Lung (tissue), 4 donors: ENCODE data around the genes ALDH6A1, VSX2, LTBP2 and ACYP1.

DNA sequence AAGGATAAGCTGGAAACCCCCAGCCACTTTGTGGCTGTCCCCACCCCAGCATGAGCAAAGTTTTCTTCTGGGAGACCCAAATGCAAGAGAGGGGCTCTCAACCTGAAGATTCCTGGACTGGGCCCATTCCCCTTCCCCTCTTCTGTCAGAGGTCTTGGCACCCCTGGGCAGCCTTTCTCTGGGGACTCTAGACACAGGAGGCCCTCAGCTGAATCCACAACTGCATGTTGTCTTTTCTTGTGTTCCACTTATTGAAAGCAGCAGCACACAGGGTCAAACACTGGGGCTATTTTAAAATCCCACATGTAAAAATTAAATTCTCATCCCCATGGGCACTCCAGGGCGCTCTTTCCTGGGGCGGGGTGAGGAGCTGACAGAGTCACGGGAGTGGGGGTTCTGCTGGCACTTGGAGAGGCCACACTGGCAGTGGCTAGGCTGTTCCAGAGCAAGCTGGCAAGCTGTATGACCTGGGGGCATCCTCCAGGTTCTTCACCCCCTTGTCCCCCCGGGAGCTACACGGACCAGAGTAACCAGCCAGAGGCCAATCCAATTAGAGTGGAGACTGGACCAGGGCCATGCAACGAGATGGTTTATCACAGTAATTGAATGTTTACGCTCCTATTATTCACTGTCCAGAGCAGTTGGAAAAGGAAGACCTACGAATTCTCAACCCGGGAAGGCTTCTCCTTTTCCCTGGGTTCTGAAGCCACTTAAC lies 2.4 kb downstream of the MIDEAS start:
- PRO-cap = no peak
- RAMPAGE, long total RNA = no peak
- RRBS = no CpG with 5 or more reads among the region's 9 CpGs

DNA sequence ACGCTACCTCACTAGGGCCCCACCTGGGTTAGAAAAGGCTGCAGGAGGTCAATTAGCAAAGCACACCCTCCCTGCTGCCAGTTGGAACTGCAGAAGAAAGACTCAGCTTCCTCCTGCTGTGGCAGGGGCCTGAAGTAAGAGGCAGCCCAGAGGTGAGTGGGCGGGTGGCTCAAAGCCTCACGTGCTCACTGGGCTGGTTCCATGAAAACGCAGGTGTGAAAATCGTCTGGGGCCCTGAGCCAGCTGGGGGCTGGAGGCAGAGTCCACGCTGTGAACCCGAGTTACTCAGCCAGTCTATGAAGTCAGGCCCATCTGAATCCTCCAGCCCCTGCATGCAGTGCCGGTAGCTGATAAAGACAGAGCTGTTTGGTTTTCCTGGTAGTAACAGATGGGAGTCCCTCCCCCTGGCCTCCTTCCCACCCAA lies 11.7 kb upstream of the MIDEAS start:
- PRO-cap = no peak
- RAMPAGE, long total RNA = no peak
- RRBS = no CpG with 5 or more reads among the region's 8 CpGs

- PRO-cap = no peak
- RAMPAGE, long total RNA = no peak
- RRBS = no CpG with 5 or more reads among the region's 12 CpGs
These were observed 11.1 kb downstream of the COQ6 start for GRCh38 chr14:73960991-73961726.

- PRO-cap = no peak
- RAMPAGE, long total RNA = no peak
These were observed 21.7 kb downstream of the ENTPD5 start for GRCh38 chr14:73997316-73997914.

DNA sequence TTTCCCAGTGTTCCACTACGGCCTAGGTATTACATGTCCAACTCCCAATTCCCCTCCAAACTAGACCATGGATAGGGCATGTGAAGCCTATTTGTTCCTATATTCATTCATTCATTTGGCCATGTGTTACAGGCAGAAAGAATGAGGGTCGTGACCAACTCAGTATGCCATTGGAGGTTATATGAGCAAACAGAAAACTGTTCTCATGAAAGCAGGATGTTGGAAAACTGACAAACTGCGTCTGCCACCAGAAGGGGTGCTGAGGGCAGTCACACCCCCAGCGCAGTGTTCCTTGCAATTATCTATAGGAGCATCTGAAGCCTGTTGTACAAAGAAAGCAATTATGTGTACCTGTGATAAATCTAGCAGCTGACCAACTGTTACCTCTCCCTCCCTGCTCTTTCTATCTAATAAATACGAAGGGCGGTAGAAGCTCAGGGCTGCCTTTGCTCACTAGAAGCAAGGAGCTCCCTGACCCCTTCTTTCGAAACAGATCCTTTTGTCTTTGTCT lies 21.1 kb downstream of the ENTPD5 start:
- PRO-cap = no peak
- RAMPAGE, long total RNA = no peak
- RRBS = no CpG with 5 or more reads among the region's 7 CpGs

- PRO-cap = unidirectional peak, minus-strand start at chr14:74084431; unidirectional peak, plus-strand start at chr14:74084956
- RAMPAGE, long total RNA = no peak
- RRBS = no CpG with 5 or more reads among the region's 52 CpGs
These were observed at the start of gene ALDH6A1 for GRCh38 chr14:74084098-74085091. ALDH6A1 (minus strand) TSS chr14:74084453.

DNA sequence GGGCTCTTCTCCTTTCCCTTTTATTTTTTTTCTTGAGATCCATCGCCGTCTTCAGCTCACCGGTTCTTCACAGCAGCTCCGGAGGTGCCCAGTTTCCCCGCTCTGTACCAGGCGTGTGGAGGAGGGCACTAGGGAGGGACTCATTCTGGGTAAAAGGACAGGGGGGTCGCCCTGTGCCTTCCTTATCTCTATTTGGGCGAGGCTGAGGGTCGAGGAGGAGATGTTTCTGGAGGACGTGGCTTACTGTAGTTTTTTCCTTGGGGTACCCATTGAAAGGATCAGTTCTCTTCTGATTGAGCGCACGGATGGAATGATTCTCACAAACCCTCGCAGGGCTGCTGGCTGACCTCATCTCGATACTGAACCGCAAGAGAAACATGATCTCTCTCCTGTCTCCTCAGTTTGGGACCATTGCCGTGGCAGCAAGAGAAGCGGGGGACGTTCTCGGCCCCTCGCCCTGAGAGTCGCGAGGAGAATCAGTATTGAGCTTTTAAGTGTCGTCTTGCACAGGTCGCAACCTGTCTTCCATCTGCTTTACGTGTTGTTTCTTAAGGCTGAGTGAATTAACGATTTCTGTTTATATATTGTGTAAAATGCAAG lies 436 bp downstream of the LIN52 start:
- PRO-cap = no peak
- RAMPAGE, long total RNA = no peak
- RRBS = no CpG with 5 or more reads among the region's 26 CpGs

GRCh38 chr14:74239168-74239535 lies at the start of gene VSX2:
VSX2 (plus strand) TSS chr14:74239449.
- PRO-cap = no peak
- RAMPAGE, long total RNA = no peak
- RRBS = 17% methylated on average over 10 of the region's 16 CpGs

DNA sequence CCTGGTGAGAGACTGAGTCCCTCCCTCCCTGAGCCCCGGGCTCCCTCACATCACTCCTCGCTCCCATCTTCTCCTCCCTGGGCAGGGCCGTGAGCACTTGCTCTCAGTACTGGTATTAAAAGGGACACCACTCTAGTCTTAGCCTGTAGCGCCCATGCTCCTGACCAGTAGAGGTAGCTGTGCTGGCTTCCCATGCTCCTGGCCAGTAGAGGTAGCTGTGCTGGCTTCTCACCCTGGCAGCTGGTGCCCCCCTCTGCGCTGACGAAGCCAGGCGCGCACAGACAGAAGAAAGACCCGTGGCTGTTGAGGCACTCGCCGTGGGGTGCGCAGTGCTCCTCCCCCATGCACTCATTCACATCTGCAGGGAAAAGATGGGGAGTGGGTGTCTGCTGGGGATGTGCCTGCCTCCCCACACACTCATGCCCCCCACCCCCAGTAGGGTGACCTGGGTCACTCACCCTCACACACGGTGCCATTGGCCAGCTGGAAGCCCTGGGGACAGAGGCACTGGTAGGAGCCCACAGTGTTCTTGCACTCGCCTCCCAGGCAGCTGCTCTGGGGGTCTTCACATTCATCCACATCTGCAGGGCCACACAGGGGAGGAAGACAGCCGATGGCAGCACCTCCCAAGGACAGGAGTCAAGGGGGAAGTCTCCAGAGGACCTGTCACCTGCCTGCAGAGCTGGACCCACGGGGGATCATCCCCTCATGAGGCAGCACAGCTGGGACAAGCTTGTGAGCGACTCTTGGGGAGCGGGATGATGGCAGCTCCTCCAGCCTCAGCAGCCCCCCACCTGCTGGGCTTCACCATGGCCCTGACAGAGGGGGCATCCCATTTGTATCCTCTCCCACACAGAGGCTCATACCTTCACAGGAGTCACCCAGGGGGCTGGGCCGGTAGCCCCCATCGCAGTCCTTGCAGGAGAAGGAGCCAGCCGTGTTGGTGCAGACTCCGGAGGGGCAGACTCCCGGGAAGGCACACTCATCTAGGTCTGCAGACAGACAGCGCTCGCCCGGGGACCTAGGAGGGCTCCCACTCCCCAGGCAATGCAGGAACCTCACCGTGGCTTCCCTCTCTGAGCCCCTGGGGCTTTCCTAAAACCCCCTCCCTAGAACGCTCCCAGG lies 15.2 kb downstream of the ISCA2 start:
- PRO-cap = no peak
- RAMPAGE, long total RNA = no peak
- RRBS = 75% methylated on average over 7 of the region's 28 CpGs

DNA sequence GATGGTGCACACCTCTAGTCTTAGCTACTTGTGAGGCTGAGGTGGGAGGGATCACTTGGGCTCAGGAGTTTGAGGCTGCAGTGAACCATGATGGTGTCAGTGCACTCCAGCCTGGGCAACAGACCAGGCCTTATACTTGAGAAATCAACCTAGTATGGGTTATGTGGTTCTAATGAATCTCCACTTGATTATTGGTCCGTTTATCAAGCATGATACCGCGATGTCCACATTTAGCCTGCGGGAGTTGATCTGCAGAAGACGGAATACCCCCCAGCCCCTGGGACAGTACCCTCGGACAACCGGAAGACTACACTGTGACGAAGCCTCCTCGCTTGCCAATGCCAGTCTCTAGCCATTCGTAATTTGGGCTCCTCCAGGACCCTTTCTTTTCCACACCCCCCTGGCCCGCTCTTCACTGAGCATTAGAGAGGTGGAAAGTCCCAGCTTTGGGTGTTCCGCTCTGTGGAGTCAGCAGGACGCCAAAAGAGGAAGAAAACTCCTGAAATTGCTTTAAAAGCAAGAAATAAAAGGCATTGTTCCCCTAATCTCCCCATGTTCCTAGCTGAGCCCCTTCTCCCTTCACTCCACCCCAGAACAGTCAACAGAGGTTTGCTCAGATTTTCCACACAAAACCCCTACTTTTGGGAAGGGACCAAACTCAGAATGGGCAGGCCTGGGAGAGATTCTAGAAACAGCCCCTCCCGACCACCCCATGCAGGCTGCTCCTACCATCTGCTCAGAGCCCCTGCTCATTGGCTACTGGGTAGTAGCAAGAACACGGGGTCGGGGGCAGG lies 19.3 kb downstream of the LTBP2 start:
- PRO-cap = no peak
- RAMPAGE, long total RNA = no peak
- RRBS = no CpG with 5 or more reads among the region's 16 CpGs

DNA sequence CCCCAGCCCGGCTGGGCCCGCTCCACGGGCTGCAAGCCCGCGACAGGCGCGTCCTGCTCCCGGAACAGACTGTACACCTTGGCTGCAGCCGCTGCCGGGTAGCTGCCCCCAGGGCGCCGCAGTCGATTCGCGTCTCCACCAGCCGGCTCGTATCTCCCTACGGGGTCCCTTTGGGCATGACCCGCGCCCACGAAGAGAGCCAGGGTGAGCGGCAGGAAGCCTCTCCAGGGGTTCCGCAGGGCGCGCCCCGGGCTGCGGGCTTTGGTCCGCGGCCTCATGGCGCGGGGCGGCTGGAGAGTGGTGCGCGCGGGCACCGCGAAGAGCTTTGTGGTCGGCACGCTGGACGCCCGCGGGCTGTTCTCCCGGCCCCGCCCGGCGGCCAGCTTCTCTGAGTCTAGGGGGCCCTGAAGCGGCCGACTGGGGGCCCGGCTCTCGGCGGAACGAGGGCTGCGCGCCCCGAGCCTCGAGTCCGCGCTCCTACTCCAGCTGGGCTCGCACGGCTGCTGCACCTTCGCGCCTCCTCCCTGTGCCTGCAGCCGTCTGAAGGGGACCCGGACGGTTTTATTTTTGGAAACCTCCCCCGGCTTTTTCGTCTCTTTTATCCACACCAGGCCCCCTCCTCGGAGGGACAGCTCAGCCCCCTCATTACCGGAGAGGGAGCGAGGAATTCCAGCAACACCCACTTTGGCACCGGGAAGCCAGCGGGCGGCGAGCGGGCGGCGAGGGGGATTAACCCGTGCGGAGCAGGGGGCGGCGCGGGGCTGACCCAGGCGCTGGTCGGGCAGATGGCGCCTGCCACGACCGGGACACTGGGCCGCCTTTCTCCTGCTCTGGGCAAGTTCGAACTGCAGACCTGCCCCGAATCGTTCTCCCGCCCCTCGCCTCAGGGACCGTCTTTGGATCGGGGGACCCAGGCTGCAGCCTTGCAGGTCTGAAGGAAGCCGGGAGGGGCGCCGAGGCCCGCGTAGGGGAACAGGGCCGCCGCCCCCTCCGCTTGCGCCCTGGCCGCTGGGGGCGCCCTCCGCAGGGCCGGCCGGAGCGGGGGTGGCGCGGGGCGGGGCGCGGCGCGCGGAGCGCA lies at the start of gene LTBP2:
Gene LTBP2, minus strand, starts transcription at position 571 of the 1,078 bp plus-strand sequence.
- PRO-cap = unidirectional peak, minus-strand start at position 1,010 of the sequence
- RAMPAGE, long total RNA = no peak
- RRBS = 2% methylated on average over 78 of the region's 119 CpGs

- PRO-cap = no peak
- RAMPAGE, long total RNA = no peak
- RRBS = no CpG with 5 or more reads among the region's 5 CpGs
These were observed 5.3 kb upstream of the LTBP2 start for GRCh38 chr14:74617356-74617738.

DNA sequence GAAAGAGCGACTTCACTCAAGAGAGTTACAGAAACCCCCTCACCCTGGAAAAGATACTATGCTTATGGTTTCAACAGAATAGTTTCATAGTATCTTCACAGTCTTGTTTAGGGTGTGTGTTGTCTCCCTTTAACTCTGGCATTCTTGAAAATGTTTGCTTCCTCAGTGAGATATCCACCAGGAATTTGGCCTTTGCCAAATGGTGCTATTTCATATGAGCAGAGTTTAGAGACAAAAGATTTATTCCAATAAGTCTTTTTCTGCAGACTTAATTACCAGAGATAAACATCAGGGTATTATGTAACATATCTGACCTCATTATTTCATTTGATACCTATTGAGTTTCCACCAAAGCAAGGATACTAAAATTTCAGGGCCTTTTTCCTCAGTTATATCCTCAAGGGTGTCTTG lies 44.0 kb upstream of the LTBP2 start:
- PRO-cap = no peak
- RAMPAGE, long total RNA = no peak
- RRBS = no CpG with 5 or more reads among the region's 1 CpG

GRCh38 chr14:74890847-74891588 lies 9.3 kb downstream of the DLST start:
- PRO-cap = no peak
- RAMPAGE, long total RNA = no peak
- RRBS = no CpG with 5 or more reads among the region's 4 CpGs

DNA sequence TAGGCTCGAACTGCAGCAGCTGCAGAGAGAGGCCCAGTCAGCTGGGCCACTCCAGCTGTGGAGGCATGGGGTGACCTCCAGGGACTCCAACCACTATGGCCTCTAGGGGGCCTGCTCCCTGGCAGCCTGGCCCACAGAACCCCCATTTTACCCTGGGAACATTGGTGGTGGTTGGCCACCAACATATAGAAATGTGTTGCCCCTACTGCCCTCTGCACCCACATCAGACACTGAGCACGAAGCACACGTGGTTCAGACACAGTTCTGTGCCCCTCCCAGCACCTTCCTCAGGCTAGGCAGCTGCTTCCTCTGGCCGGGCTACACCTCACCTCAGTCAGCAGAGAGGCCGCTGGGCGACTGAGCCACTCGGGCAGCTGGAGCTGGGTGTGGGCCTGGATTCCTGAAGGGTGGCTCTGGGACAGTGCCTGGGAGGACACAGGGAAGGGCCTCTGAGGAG lies 15.9 kb downstream of the RPS6KL1 start:
- PRO-cap = no peak
- RAMPAGE, long total RNA = no peak
- RRBS = no CpG with 5 or more reads among the region's 7 CpGs

DNA sequence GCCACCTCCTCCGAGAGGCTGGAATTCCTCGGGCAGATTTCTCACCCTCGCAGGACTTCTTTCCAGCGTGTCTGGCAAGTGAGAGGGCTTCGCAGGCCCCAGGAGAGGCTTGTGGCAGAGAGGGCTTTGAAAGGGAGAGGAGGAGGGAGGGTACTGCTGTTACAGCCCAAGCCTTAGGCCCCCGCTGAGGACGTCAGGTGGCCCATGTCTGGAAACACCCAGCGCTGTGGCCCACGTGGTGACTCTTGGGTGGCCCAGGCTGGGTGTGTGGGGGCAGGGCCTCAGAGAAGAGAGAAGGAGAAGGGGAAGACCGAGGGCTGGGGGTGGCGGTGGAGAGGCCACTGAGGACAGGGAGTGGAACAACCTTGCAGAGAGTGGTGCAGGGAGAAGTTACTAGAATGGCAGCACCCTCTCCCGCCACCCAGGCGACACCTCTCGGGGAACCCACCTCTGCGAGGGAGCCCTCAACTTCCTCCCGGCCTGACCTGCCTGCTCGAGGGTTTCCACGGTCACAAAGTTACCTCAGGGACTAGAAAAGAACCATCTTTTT lies 11.7 kb upstream of the RPS6KL1 start:
- PRO-cap = no peak
- RAMPAGE, long total RNA = no peak
- RRBS = no CpG with 5 or more reads among the region's 18 CpGs

DNA sequence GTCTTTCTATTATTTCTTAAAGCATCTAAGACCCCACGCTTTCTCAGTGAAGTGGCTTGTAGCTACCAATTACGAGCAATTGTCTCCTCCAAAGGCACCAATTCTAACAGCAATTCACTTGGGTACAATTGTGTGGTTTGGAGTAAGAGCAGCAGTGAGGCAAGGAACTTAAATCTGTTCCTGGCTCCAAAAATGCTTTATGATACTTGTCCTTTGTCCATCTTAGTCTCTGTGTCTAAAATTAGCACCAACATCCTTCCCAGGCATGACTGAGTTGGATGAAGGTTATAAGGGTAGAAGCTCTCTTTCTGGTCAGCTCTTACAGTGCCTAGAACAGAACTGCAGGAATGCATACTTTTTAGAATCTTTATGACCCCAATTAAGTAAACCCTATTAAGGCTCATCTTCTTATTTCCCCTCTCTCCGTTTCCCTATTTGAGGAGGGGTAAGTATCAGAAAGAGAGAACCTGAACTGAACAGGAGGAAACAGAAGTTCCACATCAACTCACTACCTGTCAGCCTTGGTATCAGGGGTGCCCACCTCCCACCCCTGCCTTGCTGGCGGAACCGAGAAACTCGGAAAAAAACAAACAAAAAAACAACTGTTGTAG lies 9.1 kb downstream of the EIF2B2 start:
- PRO-cap = no peak
- RAMPAGE, long total RNA = no peak
- RRBS = no CpG with 5 or more reads among the region's 6 CpGs

GRCh38 chr14:75063172-75064409 lies at the start of gene ACYP1:
ACYP1 (minus strand) TSS chr14:75064024.
- PRO-cap = unidirectional peak, minus-strand start at chr14:75063854
- RAMPAGE, long total RNA = no peak
- RRBS = under 1% methylated on average over 20 of the region's 43 CpGs

DNA sequence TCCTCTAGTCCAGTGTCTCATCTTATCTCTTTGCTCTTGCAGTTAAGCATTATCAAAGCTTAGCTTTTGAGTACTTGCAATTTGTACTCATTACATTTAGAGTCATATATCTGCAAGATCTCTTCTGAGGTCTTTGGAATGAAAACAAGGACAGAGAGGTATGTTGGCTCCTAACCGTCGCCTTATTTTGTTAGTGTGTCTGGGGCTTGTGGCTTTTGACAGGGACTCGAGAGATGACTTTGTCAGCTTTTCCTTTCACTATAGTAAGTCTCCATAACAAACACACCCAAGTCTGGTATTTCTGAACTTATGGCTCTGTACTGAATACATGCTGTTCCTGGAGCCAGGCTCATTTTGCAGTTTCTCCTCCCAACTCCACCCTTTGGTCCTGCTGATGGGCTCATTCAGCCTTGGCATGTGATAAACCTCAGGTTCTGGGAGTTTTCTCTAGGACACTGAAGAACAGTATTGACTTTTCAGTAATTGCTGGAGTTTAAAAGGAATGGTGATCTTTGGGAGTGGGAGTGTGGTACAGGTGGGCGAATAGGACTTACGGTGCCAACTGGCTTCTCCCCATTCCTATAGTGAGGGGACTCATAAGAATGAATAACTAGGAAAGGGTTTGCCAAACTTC lies 27.7 kb upstream of the TMED10 start:
- PRO-cap = no peak
- RAMPAGE, long total RNA = no peak
- RRBS = no CpG with 5 or more reads among the region's 5 CpGs

GRCh38 chr14:75221786-75222639 lies 45.6 kb upstream of the TMED10 start:
- PRO-cap = no peak
- RAMPAGE, long total RNA = no peak
- RRBS = no CpG with 5 or more reads among the region's 13 CpGs